Measurements from ENCODE around the genes GON7, IFI27L1 and SERPINA4.

GRCh38 chr14:93043245-93043964 is 72.3 kb downstream of the ITPK1 start:
- PRO-cap = no peak
- RAMPAGE, long total RNA, 3 experiments = no peak in any of the 3 experiments

GRCh38 chr14:93047348-93047763 is 68.4 kb downstream of the ITPK1 start:
- PRO-cap = no peak
- RAMPAGE, long total RNA, 3 experiments = no peak in any of the 3 experiments

DNA sequence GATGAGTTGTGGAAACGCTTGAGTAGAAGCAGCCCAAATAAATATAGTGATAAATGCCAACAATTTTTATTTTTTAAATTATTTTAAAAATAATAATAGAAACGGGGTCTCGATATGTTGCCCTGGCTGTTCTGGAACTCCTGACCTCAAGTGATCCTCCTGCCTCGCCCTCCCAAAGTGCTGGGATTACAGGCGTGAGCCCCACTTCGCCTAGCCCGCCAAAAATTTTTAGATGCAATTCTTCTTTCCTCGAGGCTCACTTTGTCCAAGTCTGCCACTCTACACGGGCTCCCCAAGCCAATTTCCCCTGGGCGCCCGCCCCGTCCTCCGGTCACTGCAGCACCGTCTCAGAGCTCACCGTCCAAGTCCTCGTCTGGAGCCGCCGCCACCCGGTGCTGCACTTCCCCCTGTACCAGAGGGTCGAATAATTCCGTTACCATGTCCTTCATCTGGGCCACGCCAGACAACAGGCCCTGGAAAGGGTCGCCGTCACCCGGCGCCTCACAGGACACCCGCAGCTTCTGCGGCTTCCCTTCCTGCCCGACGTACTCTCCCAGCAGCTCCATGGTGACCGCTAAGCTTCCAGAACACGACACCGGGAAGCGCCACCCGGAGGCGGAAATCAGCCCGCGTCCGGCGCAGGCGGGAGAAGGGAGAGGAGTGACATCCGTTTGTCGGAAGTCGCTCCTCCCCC is at the start of gene GON7:
TSS of gene GON7 (minus strand) at position 594 of the 694 bp plus-strand sequence.
- PRO-cap = bidirectional peak, plus-strand start outside the sequence, minus-strand start at position 551 of the sequence
- RAMPAGE, long total RNA, 3 experiments = start-site peak on the minus strand in 3 of 3 experiments, centred at positions 562 to 578 of the sequence, 22 to 260 reads per replicate

DNA sequence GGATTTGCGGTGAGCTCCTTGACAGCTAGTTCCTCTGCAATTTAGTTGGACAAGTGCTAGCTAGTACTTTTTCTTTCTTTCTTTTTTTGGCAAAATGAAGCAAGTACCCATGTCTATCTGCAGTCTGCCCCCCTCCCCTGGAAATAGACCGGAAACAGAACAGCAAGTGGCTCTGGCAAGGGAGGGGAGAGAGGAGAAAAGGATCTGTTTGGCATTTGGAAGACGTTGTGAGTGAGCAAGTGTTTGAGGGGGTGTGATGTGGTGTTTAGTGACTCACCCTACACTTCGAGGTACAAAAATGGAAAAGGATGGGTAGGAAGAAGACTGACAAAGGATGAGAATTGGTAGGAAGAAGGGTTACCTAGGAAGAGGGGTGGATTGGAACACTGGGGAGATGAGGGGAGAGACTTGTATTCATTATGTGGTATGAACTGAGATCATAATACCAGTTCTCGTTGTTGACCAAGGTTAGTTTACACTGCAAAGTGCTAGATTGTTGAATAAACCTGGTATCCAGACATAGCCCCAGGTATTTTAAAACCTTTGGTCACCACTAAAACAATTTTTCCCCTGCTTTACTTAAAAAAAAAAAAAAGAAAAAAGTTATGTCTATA is 936 bp downstream of the UBR7 start:
- PRO-cap = no peak
- RAMPAGE, long total RNA, 3 experiments = no peak in any of the 3 experiments

GRCh38 chr14:93241116-93241691 is 34.1 kb downstream of the UBR7 start:
- PRO-cap = no peak
- RAMPAGE, long total RNA, 3 experiments = no peak in any of the 3 experiments

- PRO-cap = no peak
- RAMPAGE, long total RNA, 3 experiments = no peak in any of the 3 experiments
Measured at GRCh38 chr14:93759458-93760481, 28.5 kb downstream of the PRIMA1 start.

- PRO-cap = unidirectional peak, minus-strand start at chr14:93963172
- RAMPAGE, long total RNA, 3 experiments = no peak in any of the 3 experiments
Measured at GRCh38 chr14:93962614-93963802, 13.4 kb downstream of the ASB2 start.

GRCh38 chr14:93974266-93975311 is 1.8 kb downstream of the ASB2 start:
- PRO-cap = bidirectional peak, plus-strand start at chr14:93974553, minus-strand start at chr14:93974450; bidirectional peak, plus-strand start at chr14:93975102, minus-strand start at chr14:93974874
- RAMPAGE, long total RNA, 3 experiments = no peak in any of the 3 experiments

DNA sequence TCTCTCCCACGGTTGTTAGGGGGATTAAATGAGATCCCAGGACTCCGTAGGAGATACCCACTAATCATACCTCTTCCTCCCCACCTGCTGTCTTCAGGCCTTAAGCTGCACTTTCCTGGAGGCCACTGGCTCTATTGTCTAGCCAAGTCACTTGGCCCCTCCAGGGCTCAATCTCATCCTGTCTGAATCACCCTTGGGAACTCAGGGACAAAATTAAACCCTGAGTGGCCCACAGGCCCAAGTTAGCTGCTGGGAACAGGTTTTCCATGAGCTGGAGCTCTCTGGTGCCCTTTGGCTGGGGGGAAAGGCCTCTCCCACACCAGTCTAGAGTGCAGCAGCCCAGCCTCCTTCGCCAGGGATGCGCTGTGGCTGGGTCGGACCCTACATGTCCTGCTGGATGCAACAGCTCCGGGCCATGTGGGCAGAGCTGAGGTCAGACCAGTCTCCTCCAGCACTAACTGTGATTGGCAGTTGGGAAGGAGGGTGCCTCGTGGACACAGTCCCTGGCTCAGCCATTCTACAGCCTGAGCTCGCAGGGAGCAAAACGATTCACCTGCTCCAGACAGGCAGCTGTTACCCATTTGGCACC is 6.1 kb upstream of the ASB2 start:
- PRO-cap = bidirectional peak, plus-strand start at position 515 of the sequence, minus-strand start at position 360 of the sequence
- RAMPAGE, long total RNA, 3 experiments = no peak in any of the 3 experiments

DNA sequence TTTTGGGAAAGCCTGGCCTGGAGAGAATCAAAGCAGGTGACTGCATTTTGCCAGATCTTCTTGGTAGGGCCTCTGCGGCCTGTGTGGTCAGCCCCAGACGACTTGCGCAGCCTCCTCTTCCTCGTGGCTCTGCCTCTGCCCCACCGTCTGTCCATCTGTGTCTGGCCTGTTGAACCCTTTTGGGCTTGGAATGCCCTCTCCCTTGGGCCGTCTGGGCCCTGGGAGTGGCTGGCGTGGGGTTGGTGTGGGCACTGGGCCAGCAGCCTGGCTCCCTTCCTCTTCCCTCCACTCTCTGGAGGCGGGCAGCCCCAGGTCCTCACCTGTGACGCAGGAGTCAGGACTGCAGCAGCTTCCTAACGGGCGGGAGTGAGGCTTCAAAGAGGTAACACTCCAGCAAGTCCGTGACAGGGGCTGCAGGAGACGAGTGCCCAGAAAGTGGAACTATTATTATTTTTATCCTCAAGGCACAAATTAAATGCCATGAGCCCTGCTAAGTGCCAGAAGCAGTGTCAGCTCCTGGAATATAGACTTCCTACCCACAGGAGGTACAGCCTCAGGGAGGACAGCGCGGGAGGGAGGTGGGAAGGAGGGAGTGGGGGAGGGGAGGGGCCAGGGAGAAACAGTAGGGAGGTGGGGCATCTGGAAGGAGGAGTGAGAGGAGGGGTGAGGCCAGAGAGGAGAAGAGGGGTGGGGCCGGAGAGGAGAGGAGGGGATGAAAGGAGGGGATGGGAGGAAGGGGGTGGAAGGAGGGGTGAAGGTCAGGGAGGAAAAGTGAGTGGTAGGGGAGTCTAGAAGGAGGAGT is 9.5 kb upstream of the CCDC197 start:
- PRO-cap = no peak
- RAMPAGE, long total RNA, 3 experiments = start-site peak on the minus strand in 2 of 3 experiments, centred at positions 469 to 563 of the sequence, 6 to 16 reads per replicate

DNA sequence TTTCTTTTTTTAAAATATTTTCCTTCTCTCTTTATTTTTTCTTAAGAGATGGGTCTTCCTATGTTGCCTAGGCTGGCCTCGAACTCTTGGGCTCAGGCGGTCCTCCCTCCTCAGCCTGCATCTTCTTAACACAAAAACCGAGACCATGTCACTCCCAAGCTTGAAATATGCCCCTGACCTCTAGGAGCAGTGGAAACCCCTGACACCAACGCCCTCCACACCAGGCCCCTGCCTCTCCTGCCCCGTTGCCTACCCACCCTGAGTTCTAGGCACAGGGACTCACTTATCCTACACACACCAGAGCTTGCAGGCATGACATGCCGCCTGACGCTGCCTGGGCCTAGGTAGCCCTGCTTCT is 15.3 kb downstream of the OTUB2 start:
- PRO-cap = no peak
- RAMPAGE, long total RNA, 3 experiments = no peak in any of the 3 experiments

GRCh38 chr14:94045455-94046017 is 19.4 kb downstream of the OTUB2 start:
- PRO-cap = no peak
- RAMPAGE, long total RNA, 3 experiments = no peak in any of the 3 experiments

DNA sequence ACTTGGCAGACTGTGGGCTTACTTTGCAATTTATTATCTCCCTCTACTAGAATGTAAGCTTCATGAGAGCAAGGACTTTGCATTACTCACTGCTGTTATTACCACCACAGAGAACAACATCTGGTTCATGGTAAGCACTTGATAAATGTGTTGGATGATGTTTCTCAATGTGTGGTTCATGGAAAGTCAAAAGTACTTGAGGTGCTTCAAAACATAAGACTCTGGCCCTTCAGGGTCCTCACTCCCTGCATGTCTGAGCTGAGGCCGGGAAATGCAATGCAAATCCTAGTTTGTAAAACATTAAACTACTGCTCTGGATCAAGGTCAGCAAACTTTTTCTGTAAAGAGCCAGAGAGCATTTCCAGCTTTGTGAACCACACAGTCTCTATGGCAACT is 22.5 kb downstream of the DDX24 start:
- PRO-cap = no peak
- RAMPAGE, long total RNA, 3 experiments = no peak in any of the 3 experiments

- PRO-cap = bidirectional peak, plus-strand start at chr14:94081310, minus-strand start at chr14:94081208
- RAMPAGE, long total RNA, 3 experiments = start-site peak on the plus strand in 1 of 3 experiments, at chr14:94081305-94081319 at its widest, 8 reads per replicate; start-site peak on the minus strand in 3 of 3 experiments, at chr14:94081152-94081210 at its widest, 371 to 2,302 reads per replicate
Measured at GRCh38 chr14:94081032-94081824, at the start of gene IFI27L1. TSS of gene IFI27L1 (plus strand) at chr14:94081310.

DNA sequence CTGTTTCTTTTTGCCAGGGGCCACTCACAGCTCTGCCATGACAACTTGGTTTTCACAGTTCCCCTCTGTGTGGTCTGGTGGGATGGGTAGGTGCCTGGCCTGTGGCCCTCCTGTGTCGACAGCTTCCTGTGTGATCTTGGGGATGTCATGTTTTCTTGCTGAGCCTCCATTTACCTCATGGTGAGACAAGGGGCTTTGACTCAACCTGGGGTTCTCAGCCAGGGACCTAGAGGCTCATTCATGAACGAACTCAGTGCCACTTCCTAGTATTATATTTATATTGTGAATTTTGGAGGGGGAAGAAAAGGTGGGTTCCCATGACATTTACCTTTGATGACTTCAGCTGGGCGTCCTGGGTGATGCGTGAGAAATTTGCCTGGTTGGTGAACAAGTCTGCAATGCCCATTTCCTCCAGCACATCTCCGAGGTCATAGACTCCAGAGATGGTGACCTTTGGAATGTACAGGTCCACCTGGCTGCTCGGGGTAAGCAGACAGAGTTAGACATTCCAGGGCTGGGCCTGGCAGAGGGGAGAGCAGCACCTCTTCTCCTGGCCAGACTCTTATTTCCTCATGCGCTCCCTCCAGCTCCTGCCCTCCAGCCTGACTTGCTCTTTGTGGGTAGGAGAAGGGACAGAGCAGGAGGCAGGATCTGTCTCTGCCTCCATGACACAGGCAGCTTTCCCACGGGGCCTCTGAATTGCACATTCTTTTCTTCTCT is 12.8 kb upstream of the SERPINA10 start:
- PRO-cap = no peak
- RAMPAGE, long total RNA, 3 experiments = no peak in any of the 3 experiments

DNA sequence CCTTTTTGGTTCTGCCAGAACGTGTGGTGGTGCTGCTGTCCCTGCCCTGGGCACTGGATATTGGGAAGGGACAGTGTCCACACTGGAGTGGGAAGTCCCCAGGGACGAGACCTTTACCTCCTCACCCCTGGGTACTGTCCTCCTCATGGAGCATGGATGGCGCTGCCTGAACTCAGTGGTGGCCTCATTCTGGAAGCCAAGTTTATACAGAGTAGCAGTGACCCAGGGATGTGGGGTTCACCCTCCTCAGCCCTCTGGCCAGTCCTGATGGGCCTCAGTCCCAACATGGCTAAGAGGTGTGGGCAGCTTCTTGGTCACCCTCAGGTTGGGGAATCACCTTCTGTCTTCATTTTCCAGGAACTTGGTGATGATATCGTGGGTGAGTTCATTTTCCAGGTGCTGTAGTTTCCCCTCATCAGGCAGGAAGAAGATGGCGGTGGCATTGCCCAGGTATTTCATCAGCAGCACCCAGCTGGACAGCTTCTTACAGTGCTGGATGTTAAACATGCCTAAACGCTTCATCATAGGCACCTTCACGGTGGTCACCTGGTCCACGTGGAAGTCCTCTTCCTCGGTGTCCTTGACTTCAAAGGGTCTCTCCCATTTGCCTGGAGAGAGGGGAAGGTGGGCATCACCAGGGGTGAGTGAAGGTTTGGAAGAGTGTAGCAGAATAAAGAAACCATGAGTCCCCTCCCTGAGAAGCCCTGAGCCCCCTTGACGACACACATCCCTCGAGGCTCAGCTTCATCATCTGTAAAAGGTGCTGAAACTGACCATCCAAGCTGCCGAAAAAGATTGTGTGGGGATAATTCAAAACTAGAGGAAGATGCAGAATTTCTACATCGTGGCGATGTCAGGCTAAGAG is 7.6 kb downstream of the SERPINA1 start:
- PRO-cap = no peak
- RAMPAGE, long total RNA, 3 experiments = no peak in any of the 3 experiments

GRCh38 chr14:94463413-94463625 is 10.7 kb upstream of the SERPINA11 start:
- PRO-cap = no peak
- RAMPAGE, long total RNA, 3 experiments = no peak in any of the 3 experiments

DNA sequence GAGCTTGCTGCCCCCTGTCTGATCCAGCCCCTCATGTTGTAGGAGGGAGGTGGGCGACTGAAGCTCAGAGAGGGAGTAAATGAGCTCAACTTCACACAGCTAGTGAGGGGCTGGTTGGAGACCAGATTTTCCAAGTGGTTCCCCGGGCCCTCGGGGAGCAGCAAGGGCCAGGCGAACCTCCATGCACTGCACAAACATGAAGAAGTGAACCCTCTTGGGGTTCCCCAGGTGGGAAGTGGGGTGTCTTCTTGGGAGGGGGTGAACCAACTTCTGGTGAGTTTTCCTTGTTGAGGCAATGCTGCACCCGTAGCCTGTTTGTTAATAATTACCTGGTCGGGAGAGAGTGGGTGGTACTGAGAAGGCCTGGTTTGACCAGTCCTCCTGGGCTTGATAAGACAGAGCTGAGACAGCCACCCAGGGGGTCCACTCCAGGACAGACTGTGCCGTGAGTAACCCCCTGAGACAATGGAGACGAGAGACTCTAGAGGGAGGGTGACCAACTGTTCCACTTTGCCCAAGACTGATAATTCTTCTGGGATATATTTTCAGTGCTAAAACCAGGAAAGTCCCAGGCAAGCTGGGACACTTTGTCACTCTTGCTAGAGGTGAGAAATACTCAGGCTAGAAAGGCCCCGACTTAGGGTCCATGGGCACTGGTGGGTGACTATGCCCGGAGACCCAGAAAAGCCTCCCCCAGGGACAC is at the start of gene SERPINA4:
TSS of gene SERPINA4 (plus strand) at position 393 of the 703 bp plus-strand sequence.
- PRO-cap = no peak
- RAMPAGE, long total RNA, 3 experiments = no peak in any of the 3 experiments

DNA sequence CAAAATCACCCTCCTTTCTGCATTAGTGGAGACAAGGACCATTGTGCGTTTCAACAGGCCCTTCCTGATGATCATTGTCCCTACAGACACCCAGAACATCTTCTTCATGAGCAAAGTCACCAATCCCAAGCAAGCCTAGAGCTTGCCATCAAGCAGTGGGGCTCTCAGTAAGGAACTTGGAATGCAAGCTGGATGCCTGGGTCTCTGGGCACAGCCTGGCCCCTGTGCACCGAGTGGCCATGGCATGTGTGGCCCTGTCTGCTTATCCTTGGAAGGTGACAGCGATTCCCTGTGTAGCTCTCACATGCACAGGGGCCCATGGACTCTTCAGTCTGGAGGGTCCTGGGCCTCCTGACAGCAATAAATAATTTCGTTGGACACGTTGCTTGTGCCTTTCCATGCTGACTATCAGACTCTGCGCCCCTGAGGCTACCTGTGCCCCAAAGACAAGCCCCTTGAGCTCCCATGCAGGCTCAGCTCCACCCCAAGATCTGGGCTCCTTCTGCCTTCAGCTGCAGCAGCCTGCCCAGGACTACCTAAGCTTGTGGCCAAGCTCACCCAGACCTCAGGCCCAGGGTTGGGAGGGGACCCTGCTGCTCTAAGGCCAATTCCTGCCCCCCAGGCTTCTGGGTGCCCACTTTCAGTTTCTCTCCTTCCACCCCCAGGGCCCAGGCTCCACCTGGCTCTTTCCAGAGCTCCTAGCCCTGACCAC is 11.6 kb downstream of the SERPINA3 start:
- PRO-cap = no peak
- RAMPAGE, long total RNA, 3 experiments = no peak in any of the 3 experiments

DNA sequence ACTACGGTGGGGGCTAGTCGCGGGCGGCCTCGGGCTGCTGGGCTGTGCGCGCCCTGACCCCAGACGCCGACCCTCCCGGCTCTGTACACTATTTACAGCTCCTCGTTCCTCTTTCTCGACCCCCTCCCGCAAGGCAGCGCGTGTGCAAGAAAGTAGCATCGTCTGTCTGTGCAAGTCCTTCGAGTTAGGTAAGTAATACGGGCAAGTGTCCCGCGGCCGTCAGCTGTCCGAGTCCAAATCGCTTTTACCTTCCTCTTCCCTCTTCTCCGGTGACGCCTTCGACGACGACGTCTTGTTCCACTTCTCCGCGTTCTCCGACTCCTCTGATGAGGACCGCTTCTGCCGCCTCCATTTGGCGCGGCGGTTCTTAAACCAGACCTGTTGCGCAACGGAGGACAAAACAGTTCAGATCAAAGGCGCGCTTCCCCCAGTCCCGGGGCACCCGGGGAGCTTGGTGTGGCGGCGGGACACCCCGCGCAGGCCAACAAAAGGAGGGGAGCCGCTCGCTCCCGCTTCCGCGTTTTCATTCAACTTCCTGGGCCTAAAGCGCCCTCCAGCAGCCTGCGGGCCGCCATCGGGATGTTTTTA is 1.5 kb downstream of the GSC start:
- PRO-cap = no peak
- RAMPAGE, long total RNA, 3 experiments = no peak in any of the 3 experiments

All from gastrocnemius medialis (tissue), 3 donors.